Neural crest cell (in vitro differentiated cells): Measurements from ENCODE around the gene RSPH1.

DNA sequence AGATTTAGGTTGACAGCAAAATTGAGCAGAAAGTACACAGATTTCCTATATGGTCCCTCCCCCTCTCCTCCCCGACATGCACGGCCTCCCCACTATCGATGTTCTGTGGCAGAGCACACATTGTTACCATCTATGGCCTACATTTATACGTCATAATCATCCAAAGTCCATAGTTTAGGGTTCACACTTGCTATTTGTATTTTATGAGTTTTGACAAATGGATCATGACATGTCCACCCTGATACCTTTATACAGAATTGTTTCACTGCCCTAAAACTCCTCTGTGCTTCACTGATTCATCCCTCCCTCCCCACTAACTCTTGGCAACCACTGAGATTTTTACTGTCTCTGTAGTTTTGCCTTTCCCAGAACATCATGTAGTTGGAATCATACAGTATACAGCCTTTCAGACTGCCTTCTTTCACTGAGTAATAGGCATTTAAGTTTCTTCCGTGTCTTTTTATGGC lies 66.4 kb upstream of the TMPRSS2 start:
- PRO-cap, result no peak

GRCh38 chr21:41634939-41635376 lies 127.0 kb upstream of the TMPRSS2 start:
- PRO-cap, result no peak

DNA sequence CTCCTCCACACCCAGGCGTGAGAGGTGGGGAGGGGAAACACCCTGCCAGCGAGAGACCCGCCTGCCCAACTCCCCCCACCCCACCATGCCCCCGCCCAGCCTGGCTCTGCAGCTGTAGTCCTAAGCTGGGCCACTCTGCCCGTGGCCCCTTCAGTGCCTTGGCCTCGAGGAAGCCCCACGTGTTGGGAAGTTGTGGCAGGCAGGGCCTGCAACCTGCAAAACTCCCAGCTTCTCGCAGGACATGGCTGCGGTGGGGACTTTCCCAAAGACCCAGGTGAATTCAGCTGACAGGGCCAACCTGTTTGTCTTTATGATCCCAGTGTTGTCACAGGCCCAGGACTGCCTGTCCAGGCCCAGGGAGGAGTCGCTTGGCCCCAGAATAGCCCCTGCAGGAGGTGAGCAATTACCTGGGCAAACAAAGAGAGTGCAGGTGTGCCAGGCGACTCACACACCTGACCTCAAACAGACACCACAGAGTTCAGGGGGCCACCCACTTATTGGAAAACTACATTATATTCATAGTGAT lies 62.8 kb downstream of the RIPK4 start:
- PRO-cap, result no peak

GRCh38 chr21:41712123-41712683 lies 54.6 kb downstream of the RIPK4 start:
- PRO-cap, result bidirectional peak, plus-strand start at chr21:41712289, minus-strand start at chr21:41712287; unidirectional peak, minus-strand start at chr21:41712522

GRCh38 chr21:41767319-41767679 lies 447 bp upstream of the RIPK4 start:
- PRO-cap, result no peak

DNA sequence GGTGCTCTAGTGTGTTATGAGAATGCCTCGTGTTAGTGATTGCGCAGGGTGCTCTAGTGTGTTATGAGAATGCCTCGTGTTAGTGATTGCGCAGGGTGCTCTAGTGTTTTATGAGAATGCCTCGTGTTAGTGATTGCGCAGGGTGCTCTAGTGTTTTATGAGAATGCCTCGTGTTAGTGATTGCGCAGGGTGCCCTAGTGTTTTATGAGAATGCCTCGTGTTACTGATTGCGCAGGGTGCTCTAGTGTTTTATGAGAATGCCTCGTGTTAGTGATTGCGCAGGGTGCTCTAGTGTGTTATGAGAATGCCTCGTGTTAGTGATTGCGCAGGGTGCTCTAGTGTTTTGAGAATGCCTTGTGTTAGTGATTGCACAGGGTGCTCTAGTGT lies 47.2 kb upstream of the RIPK4 start:
- PRO-cap, result no peak

- PRO-cap, result no peak
Measured at GRCh38 chr21:41885224-41886384, 6.5 kb upstream of the PRDM15 start.

GRCh38 chr21:41905512-41905896 lies 26.4 kb upstream of the PRDM15 start:
- PRO-cap, result no peak

DNA sequence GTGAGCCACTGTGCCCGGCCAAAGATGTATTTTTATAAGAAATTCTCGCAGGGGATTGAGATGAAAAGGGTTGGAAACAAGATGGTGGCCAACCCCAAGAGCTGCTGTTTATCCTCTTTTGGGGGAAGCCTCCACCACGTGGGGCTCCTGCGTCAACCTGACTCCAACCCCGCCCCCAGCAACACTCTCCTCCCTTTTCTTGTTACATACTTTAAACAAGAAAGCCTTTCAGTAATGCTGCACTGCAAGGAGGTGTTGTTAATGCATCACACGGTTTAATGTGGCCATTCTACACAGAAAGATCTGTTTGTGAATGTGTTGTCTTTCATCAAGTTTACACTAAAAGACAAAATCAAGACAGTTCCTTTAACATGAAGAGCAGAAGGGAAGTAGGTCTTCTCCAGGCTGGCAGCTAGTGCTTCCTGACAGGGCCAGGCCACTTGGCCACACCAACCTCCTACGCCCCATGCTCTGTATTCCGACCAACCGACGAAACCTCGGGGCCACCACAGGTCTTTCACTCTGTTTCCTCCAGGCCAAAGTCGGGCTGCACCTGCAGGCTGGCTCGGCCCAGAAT lies 26.0 kb downstream of the C2CD2 start:
- PRO-cap, result no peak

- PRO-cap, result no peak
Measured at GRCh38 chr21:41951753-41952709, 1.8 kb downstream of the C2CD2 start.

GRCh38 chr21:42056400-42057532 lies 14.4 kb upstream of the UMODL1 start:
- PRO-cap, result no peak

DNA sequence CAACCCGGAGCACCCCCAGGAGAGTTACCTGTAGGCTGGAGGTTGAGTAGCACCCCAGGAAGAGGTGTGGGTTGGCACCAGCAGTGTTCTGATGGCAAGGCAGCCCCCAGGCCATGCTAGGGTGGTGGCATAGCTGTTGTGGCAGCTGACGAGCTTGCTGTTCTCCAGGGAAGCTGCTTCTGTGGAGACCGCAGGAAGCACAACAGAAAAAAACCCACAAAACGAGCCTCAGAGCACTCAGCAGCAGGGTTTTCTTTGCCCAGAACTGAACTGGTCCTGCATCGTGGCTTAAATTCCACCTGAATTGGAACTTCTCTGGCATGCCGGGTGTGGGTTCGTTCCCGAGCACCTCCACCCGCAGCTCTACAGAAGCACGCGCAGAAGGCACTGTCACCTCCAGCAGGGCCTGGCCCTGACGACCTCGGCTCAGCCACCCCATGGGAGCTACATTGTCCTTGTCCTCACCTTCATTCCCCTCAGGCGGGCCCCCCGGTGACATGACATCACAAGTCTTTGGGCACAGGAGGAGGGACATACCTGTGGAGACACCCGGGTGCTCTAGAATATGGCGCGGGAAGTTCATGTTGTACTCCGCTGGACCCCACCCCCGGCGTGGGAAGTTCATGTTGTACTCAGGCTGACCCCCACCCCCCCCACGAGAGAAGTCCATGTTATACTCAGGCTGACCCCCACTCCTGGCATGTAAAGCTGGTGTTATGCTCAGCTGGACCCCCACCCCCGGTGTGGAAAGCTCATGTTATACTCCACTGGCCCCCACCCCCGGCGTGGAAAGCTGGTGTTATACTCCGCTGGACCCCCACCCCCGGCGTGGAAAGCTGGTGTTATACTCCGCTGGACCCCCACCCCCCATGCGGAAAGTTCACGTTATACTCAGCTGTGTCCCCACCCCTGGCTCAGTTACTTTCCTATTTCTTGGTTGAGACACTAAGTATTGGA lies 37.4 kb downstream of the UMODL1 start:
- PRO-cap, result no peak

- PRO-cap, result no peak
Measured at GRCh38 chr21:42238321-42239027, 19.5 kb downstream of the ABCG1 start.

- PRO-cap, result no peak
Measured at GRCh38 chr21:42460750-42461509, 35.1 kb downstream of the RSPH1 start.

DNA sequence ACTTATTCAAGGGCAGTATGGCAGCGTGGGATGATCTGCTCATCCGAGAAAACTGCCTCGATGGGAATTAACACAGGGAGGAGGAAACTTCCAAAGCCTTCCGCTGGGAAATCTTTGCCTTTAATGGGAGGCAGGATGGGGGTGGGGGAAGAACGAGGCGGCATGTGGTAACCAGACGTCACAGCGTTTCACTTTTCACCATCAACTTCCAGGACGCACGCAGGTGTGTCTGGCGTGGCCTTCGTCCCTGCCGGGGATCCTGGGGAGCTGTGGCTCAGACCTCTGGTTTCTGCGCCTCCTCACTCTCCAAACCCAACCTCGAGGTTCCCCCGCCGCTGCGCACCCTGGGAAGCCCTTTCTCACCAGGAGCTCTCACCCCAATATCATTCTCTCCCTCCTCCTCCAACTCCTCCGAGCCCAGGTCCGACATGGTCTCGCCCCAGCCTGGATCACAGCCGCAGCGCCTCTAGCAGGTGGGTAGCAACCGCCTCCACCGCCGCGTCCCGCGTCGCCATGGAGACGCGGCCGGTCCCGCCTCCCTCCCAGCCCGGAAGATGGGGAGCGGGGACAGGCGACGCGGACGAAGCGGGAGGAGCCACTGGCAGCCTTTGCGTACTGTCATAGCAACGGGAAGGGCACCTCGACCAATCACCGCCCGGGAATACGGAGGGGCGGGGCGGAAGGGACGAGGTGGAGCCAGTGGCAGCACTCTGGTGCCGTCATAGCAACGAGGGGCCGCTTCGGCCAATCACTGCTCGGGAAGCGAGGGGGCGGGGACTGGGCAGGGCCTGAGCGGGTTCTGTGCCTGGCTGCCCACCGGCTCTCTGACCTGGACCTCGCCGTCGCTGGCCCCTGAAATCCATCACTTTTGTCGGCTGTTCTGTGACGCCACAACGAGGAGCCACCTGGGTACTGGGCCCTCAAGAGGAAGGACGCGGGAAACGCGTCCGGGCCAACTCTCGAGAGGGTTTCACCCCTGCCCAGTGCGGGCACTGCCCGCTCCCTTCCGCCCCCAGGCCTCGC lies at the start of gene RSPH1:
RSPH1 (minus strand) TSS at position 468 of the 1,023 bp plus-strand sequence.
- PRO-cap, result bidirectional peak, plus-strand start at position 940 of the sequence, minus-strand start at position 515 of the sequence

- PRO-cap, result no peak
Measured at GRCh38 chr21:42553983-42554674, 40.5 kb downstream of the SLC37A1 start.

- PRO-cap, result no peak
Measured at GRCh38 chr21:42630605-42631060, 22.8 kb upstream of the PDE9A start.

GRCh38 chr21:42674252-42674918 lies 21.0 kb downstream of the PDE9A start:
- PRO-cap, result no peak

DNA sequence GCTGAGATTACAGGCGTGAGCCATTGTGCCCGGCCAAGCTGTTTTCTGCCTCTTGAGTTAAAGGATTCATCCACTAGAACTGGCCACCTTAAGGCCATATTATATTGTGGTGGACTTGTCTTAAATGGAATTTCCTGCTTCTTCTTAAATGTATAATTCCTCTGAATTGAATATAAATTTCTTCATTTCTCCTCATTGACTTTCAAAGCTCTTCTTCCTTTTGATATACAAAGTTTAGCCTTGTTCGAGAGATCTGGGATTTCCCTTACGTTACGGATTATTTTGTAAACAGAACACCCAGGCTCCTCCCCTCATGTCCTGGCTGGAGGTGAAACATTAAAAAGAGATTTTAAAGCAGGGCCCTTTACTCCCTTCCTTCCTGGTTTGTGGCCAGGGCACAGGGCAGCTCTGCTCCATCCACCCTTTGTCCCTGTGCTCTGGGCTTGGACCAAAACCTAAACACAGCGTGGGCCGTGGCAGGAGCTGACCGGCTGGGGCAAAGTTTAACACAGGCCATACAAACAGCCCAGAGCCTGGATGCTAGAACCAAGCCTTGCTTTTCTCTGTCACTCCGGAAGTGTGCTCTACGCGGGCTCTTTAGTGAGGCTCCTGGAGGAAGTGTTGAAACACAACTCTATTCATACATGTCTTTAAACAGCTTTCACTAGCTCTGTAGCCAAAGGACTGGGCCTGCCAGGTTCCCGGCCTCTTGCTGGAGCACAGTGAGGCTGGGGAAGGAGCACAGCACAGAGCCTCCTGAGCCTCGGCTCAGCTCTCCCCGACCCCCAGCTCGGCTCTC lies 84.5 kb downstream of the PDE9A start:
- PRO-cap, result no peak

DNA sequence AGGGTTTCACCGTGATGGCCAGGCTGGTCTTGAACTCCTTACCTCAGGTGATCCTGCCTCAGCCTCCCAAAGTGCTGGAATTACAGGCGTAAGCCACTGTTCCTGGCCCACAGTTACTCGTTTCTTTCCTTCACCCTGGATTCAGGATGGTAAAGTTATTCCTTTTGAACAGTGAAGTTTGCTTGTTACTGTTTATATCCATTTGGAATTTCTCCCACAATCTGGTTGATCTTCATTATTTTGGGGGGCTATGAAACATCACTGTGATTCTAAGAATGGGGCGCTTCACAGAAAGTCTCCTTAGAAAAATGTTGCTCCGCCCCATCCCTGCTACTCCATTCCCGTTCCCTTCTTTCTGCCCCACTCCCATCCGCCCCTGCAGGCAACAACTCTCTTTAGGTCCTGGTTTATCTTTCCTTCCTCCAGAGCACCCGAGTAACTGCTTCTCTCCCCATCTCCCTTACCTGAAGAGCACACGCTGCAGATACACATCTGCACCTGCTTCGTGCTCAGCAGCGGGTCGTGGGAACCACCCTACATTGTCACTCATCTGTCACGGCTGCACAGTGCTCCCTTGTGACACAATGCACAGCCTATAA lies 42.8 kb downstream of the WDR4 start:
- PRO-cap, result no peak